M059J (cell line): ENCODE data around the gene ENSG00000284188.

DNA sequence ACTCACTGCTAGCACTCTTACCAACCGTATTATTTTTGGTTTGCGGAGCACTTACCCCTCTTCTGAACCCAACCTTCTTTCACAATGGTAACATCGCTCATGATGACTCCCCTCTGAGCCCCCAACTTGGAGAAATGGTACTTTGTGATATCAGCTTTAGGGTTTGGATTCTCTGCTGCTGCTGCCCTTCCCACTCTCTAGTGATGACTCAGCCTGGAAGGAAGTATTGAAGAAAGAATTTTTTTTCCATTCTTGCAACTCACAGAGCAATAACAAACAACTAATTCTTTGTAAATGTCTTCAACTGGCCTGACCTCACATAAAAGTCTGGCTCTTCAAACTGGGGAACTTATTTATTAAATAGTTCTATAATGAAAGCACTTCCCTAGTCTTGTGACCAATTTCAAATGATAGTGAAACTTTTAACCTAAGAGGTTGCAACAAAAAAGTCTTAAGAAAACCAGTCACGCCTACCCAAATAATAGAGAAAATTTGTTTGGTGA is 6.9 kb downstream of the AKT3 start:
- RAMPAGE, long total RNA = no peak

GRCh38 chr1:244055501-244056037 is 4.5 kb downstream of the ZBTB18 start:
- RAMPAGE, long total RNA = no peak

DNA sequence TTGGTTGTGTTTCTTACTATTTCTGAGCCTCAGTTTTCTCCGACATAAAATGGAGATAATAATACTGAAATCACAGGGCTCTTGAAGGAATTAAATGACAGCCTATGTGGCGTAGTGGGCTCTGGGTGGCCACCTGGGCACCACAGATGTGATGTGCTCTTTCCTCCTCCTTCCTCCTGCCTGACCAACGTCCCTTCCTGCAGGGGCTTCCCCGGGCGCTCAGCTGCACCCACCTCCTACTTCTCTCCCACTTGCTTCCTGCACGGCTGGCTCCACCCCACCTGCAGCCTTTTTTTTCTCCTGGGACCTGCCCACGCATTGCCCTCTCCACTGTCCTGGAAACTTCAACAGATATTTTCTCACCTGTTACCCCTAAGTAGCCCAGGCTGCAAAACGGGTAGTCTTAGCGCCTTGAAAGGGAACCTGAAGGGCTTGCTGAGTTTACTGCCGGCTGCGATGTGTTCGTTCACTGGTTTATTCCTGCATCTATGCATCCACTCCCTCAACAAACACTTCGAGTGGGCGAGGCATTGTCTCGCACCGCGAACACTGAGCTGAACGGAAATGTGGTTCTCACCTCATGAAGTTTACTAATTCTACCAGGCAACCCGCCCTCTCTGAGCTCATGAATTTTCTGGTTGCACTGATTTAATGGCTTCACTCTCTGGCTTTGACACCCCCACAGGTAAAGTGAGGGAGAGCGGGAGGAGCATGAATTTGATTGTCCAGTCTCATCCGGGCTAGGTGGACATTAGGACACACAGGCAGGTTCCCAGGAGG is 23.6 kb downstream of the ZBTB18 start:
- RAMPAGE, long total RNA = no peak

- RAMPAGE, long total RNA = no peak
Observed at GRCh38 chr1:244099319-244100085, 48.4 kb downstream of the ZBTB18 start.

DNA sequence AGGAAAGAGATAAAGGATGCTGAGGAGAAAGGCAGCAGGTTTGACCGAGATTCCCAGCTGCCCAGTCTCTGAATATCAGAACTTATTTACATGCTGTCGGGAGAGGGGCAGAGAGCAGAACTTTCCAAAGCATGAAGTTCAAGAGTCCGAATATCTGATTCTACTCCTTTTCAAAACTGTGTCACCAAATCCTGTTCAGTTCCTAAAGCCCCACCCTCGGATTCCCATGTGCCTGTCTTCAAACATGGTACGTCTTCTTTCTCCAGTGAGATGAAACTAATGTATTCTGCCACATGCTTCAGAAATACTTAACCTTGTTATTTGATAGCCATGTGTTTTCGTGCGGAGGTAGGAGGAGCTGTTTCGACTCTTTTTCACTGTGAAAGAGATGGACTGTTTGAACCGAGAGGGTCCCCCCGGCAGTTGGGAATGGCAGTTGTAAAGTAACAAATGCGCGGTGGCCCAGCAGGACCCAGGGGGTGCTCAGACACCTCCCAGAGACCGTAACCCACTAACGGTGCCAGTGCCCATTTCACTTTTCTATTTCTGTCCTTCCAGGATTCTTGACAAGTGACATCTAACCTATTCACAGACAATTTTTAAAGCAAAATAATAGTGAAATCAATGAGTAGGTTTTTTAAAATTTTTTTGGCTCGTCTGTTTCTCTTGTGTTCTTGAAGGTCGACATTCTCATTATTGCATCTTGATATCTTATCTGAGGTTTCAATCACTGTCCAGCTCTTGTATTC is 67.2 kb downstream of the ZBTB18 start:
- RAMPAGE, long total RNA = no peak

DNA sequence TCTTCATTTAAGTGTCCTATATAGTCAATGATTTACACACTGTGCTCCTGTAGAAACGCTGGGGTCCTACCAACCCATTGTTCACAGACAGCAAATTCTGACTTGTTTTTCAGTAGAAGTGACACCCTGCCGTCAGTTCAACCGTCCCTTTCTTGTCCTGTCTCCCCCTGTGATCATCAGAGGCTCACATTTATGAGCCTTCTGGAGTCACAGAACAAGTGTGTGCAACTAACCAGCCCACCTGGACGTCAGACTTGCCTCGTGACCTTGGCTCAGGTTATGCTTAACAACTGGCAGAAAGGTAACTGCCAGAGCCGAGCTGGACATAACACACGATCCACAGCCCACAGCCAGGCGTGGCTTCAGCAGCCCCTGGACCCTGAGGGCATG is 103.7 kb downstream of the ZBTB18 start:
- RAMPAGE, long total RNA = no peak

- RAMPAGE, long total RNA = no peak
Observed at GRCh38 chr1:244319643-244320176, 32.7 kb upstream of the C1orf100 start.

- RAMPAGE, long total RNA = no peak
Observed at GRCh38 chr1:244325458-244325949, 26.9 kb upstream of the C1orf100 start.

DNA sequence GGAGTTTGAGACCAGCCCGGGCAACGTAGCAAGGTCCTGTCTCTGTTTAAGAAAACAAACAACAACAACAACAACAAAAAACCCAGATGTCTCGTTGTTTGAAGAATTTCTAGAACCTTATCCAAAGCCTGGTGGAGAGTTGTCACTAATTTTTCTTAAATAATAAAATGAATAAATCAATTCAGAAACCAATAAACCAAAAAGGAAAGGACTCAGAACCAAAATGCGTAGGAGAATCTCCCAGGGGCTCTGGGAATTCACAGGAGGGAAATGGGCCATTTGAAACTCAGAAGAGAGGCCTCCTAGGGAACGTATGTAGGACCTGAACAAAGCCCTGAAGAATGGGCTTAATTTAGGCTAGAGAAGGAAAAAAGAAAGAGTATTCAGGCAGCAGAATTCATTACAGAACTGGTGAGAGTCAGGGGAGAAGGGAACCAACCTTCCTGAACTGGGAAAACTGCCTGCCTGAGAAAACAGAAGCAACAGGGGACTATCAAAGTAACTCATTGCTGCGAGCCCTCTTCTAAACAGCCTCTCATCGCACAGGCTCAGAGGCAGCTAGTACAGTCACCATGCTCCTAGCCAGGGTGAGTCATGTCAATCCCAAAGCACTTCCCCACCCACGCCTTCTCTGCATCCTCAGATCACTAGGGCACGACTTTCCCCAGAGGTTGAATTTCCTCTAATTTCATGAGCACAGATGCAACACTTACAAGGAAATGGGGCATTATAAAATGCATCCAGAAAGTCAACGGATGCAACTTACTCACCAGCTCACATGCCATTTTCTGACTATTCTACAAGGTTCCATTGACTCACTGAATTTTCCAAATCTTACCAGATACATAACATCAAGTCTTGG is 1.1 kb downstream of the C1orf100 start:
- RAMPAGE, long total RNA = no peak

- RAMPAGE, long total RNA = no peak
Observed at GRCh38 chr1:244614134-244614961, 38.6 kb upstream of the DESI2 start.

GRCh38 chr1:244651832-244652314 is 1.1 kb upstream of the DESI2 start:
- RAMPAGE, long total RNA = no peak

DNA sequence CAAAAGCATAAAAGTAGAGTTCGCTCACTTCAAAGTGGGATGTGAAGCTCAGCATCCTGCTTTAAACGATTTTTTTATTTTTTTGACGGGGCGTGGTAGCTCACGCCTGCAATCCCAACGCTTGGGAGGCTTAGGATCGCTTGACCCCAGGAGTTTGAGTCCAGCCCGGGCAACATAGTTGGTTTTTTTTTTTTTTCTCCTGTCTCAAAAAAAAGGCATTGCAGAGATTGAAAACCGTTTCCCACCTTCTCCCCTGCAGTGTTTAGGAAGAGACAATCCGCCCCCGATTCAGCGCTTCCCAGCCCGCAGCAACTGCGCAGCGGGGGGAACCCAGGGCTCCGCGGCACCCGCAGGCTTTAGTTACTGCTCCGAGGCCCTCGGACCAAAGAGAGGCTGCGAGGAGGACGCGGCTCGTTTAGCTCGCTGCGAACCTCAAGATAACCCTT is 930 bp downstream of the ENSG00000284188 start:
- RAMPAGE, long total RNA = no peak

GRCh38 chr1:244730308-244731691 is at the start of gene ENSG00000284188:
Gene ENSG00000284188 (minus strand): TSS chr1:244731015.
- RAMPAGE, long total RNA = no peak

- RAMPAGE, long total RNA = no peak
Observed at GRCh38 chr1:244837438-244838237, 2.2 kb downstream of the COX20 start.

GRCh38 chr1:244846461-244847356 is 11.3 kb downstream of the COX20 start:
- RAMPAGE, long total RNA = no peak

DNA sequence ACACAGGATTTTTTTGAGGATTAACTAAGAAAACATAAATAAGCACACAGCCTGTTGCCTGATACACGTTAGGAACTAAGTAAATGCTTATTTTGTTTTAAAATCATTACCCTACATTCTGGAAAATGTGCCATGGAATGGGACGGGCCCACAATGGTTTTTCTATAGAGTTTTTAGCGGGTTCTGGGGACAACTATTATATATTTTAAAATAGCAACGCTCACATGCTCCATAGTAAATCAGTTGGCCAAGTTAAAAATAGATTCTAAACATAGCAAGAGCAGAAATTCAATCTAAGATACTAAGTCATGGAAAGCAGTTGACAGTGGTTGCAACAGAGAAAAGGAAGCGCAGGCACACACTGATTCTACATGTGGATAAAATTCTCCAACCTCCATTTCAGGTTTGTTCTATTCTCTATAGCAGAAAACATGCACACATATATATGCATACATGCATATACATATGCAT is 15.7 kb upstream of the EFCAB2 start:
- RAMPAGE, long total RNA = no peak

DNA sequence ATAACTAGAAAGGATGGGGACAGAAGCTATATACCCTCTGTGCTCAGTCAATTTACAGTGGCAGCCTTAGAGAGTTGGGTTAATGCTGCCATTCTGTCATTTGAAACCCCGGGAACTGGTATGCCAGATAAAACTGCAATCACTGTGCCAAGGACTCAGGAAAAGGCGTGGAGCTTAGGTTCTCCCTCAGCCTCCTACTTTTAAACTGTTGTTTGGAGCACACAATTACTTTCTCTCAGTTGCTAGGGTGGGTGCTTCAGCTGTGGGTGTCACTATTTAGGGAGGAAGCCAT is 15.1 kb upstream of the EFCAB2 start:
- RAMPAGE, long total RNA = no peak

- RAMPAGE, long total RNA = no peak
Observed at GRCh38 chr1:245098439-245098898, 56.3 kb upstream of the KIF26B start.

- RAMPAGE, long total RNA = no peak
Observed at GRCh38 chr1:245107353-245107939, 47.3 kb upstream of the KIF26B start.

- RAMPAGE, long total RNA = no peak
Observed at GRCh38 chr1:245153137-245154146, 1.3 kb upstream of the KIF26B start.